ENCODE measurements around the gene BCLAF1.

- RRBS: 2% methylated on average over 13 of the region's 33 CpGs
Measured at GRCh38 chr6:133837550-133838393, 51.1 kb upstream of the TCF21 start.

- RRBS: no CpG with 5 or more reads among the region's 7 CpGs
Measured at GRCh38 chr6:134079976-134080686, 27.7 kb upstream of the SLC2A12 start.

DNA sequence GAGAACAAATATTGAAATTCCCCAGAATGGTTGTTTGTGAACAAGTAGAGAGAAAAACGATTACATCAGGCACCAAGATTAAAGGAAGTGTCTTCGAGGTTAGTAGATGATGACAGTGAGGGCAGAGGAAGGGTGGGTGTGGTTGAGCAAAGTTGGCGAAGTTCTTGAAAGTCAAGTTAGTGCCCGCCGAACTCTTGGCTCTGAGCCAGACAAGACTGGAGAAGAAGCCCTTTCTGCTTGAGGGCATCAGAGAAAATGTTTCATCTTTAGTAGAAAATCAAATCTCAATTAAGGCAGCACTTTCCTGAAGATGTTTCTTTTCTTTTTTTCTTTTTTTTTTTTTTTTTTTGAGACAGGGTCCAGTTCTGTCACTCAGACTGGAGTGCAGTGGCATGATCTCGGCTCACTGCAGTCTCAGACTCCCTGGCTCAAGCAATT lies 77.2 kb downstream of the SGK1 start:
- RRBS: no CpG with 5 or more reads among the region's 6 CpGs

DNA sequence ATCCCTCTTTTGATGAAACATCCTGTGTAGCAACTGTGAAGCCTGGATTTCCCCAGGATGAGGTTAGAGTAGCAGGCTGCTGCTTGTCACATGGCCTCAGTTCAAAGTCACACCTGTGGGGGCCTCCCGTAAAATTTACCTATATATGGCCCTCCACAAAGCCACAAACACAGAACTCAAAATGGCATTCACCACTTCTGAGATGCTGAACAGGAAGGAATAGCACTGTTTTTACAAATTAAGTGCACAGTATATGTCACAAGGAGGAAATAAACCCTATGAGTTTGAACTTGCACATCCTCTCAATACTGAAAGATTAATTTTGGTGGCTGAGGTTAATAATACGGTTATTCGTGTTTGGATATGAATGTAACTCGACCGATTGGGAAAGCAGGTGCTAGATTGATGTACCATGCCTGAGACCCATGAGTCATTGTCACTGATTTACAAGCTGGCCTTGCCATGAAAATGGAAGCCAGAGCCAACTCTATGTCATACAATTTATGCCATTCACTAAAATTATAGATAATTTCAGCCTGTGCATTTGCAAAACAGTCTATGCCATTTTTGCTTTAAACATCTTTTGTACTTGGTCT lies 70.5 kb downstream of the SGK1 start:
- RRBS: no CpG with 5 or more reads among the region's 5 CpGs

DNA sequence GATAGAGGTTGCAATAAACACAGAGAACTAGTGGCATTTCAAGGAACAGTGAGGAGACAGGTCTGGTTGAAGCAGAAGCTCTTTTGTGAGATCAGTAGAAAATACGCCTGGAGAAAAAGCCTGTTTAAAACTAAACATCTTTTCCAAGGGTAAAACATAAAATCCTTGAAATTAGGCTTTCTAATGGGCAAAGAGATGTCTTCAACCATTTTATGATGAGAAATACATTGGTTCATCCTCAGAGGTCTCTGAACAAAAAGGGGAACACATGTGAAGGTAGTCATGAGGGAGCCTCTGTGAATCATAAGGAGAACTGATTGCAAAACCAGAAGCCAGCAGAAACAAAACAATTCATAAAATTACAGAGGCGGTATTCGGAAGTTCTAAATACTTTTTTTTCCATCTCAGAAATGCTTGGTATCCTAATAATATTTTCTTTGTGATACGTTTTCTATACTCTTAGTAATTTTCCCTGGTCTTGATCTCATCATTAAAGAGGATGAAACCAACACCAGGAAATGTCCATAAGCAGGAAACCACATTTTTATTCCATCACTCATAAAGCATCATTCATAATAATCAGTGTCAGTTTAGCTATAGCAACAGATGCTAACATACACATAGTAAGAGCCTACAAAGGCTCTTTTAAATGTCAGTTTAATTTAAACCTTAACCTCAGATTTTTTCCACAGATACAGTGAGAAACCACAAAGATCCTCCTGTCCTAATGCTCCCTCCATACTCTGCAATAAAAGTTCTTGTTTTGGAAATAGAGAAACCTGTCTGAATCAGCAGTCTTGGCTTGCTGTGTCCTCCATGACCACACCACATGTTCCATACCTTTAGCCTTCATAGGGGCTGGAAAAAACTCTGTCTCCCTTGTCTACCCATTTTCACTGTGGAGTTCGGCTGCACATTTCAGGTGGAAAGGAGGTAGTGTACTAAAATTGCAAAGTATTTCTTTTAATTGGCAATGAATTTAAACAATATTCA lies 29.3 kb downstream of the SGK1 start:
- RRBS: no CpG with 5 or more reads among the region's 5 CpGs

GRCh38 chr6:134306886-134307321 lies 11.0 kb downstream of the SGK1 start:
- RRBS: no CpG with 5 or more reads among the region's 3 CpGs

GRCh38 chr6:134464527-134465083 lies 146.7 kb upstream of the SGK1 start:
- RRBS: no CpG with 5 or more reads among the region's 8 CpGs

DNA sequence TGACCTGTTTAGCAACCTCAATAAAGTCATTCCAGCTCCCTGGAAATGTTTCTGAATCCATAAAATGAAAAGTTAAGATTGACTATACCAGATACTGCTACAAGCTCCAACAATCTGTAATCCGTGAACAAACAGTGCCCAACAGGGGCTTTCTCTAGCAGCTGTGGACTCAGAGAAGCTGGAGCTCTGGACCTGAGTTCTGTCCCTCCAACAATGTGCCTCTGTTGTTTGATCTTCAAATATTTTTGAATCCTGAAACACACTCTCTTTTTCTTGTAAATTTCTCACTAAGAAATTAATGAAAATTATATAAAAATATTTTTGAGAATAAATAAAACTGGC lies 101.5 kb downstream of the ALDH8A1 start:
- RRBS: no CpG with 5 or more reads among the region's 1 CpG

GRCh38 chr6:135055120-135055767 lies 622 bp upstream of the HBS1L start:
- RRBS: 60% methylated on average over 3 of the region's 20 CpGs

GRCh38 chr6:135321001-135321638 lies 140.0 kb downstream of the MYB start:
- RRBS: no CpG with 5 or more reads among the region's 7 CpGs

GRCh38 chr6:135357947-135358499 lies 139.5 kb downstream of the AHI1 start:
- RRBS: no CpG with 5 or more reads among the region's 3 CpGs

GRCh38 chr6:136113618-136114369 lies 136.3 kb downstream of the MTFR2 start:
- RRBS: no CpG with 5 or more reads among the region's 8 CpGs

DNA sequence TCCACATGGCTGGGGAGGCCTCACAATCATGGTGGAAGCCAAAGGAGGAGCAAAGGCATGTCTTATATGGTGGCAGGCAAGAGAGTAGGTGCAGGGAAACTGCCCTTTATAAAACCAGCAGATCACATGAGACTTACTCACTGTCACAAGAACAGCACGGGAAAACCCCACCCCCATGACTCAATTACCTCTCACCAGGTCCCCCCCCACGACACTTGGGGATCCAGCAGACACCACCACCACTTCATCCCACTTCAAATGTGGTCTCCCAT lies 24.6 kb downstream of the MTFR2 start:
- RRBS: no CpG with 5 or more reads among the region's 2 CpGs

GRCh38 chr6:136253096-136254492 lies 3.5 kb upstream of the MTFR2 start:
- RRBS: no CpG with 5 or more reads among the region's 17 CpGs

DNA sequence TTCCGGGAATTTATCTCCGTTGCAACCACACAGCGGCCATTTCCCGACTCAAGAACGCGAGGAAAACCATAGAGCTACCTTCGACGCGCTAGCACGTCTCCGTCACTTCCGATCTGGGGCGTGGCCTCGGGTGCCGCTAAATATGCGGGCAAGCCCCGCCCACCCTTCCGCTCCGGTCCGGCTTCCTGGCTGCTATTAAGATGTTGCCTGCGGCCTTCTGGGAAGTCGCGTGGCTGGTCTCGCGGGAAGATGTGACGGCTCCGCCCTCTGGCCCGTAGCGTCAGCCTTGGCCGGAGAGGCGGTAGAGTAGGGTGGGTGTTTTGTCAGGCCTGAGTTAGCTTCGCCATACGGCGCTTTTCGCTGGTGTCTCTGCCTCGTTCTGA lies at the start of gene BCLAF1:
BCLAF1 (minus strand) TSS at position 115 of the 383 bp plus-strand sequence.
- RRBS: 2% methylated on average over 6 of the region's 36 CpGs

DNA sequence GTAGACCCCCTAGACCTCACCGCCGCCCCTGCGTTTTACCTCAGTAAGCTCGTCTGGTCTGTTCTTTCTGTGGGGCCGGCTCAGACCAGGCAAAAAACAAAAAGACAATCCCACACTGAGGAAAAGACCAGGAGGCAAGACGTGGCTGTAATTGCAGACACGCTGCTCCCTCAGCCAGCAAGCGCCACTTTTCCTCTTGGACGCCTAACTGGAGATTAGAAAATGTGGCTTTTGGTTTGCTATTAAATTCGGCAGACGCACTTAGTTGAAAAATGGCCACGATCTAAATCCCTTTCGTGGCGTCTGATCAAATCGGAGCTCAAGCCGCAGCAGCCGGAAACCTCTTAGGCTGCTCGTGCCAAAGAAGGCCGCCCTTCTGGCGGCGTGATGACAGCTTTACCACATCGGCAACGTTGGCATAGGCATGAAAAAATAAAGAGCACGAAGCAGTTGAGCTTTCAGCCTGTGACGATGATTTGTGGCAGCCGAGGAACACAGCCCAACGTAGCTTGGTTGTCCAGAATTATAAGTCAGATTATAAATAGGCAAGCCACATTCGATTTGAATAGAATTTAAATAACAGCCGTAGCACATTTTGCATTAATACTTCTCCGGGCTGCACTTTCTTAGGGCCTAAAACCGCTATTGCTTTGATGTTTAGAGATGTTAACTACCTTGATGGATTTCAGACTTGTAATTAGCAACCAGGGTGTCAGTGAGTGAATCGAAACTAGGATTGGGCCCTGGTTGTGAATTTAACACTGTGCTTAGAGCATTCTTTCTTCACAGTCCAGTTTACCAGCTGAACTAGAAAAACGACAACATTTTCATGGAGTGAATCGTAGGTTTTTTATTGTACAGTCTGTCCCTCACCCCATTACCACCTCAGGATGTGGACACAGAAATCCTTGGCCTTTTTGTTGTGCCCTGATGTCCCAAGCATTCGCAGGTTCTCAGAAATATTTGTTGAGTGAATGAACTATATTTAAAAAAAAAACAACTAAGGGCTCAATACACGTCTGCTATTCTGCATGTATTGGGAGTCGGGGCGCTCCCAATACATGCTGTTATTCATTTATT lies 809 bp upstream of the BCLAF1 start:
- RRBS: no CpG with 5 or more reads among the region's 38 CpGs

DNA sequence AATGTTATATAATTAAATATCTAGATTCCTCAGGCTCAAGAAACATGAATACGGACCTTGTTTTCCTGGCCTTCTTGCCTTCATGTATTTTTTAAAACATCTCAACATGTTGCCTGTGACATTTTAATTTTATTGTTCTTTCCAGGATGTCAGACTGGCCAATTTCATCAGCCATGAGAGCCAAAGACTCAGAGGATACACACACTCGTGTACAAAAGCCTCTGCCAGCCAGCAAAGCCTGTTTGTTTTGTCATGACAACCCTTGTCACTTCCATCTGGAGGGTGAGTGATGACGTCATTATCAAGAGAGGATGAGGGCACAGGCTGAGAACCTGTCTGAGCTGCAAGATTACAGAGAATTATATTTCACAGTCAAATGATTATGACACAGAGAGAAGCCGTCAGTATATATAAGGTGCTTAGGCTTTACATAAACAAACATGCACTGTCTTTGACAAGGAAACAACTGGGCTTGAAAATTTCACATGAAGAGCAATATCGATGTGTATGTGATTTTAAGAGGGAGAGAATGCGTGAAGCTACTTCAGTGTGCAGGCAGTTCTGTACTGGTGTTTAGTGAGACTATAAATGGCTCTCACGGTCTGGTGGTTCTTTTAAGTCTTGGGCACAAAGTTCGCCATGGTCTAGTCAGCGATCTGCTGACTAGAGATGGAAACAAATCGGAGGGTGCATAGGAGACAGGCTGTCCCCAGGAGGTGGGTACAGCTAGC lies 36.4 kb upstream of the BCLAF1 start:
- RRBS: no CpG with 5 or more reads among the region's 10 CpGs

- RRBS: no CpG with 5 or more reads among the region's 9 CpGs
Measured at GRCh38 chr6:136365801-136366274, 76.2 kb upstream of the BCLAF1 start.

DNA sequence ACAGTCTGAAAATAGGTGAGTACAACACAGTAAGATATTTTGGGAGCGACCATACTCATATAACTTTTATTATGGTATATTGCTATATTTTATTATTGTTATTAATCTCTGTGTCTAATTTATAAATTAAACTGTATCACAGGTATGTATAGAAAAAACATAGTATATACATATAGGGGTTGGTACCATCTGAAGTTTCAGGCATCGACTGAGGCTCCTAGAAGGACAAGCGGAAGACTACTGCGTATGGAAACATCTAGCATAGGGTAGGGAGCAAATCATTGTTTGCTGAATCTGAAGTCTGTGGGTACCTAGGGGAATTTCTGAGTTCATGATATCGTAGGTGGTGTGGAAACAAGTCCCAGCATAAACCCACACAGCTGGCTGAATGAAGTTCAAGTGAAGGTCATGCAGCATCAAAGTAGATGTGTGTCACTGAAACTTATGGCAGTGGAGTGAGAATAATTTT lies 39.5 kb downstream of the MAP7 start:
- RRBS: no CpG with 5 or more reads among the region's 5 CpGs

GRCh38 chr6:136517576-136518169 lies 32.5 kb downstream of the MAP7 start:
- RRBS: no CpG with 5 or more reads among the region's 5 CpGs

All from Ishikawa (cell line).